ENCODE measurements around a stretch of chr13.

- PRO-cap, result no peak
Observed at GRCh38 chr13:34335612-34336123, 517.7 kb downstream of the RFC3 start.

DNA sequence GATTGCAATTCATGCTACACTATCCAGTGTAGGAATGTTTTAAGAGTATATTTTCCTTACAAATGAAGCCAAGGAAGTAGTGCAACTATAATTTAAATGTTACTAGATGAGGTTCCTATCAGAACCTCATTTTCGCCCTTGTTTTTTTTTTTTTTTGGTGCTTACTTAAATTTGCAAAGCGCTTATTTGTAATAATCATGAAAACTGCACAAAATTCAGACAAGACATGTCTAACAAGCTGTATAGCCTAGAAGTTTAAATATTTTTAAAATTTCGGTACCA lies 182.0 kb downstream of the NBEA start:
- PRO-cap, result no peak

- PRO-cap, result no peak
Observed at GRCh38 chr13:35857649-35858355, 273.4 kb downstream of the DCLK1 start.

- PRO-cap, result no peak
Observed at GRCh38 chr13:35988541-35989171, 142.5 kb downstream of the DCLK1 start.

DNA sequence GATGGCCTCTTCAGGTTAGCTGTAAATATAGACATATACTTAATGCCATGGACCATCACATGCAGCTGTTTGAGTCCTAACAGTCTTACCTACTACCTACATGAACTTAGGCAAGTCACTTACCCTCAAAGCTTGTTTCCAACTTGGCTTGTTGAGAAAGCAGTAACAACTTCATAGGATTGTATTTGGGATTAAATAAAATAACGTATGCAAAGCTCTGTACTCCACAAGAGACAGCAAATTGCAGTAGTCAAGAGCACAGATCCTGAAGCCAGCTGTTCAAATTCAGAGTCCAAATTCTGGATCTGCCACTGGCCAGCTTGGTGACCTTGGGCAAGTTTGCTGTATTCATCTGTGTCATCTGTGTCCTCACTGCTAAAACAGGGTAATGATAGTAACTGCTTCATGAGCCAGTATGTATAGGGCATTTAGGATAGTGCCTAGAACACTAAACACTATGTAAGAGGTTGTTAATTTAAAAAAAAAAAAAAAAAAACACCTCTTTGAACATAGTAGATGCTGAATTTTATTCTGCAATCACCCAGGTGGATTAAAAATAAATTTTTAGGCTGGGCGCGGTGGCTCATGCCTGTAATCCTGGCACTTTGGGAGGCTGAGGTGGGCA lies 13.4 kb upstream of the SPART start:
- PRO-cap, result no peak

- PRO-cap, result no peak
Observed at GRCh38 chr13:36761795-36762607, 57.0 kb upstream of the RFXAP start.

DNA sequence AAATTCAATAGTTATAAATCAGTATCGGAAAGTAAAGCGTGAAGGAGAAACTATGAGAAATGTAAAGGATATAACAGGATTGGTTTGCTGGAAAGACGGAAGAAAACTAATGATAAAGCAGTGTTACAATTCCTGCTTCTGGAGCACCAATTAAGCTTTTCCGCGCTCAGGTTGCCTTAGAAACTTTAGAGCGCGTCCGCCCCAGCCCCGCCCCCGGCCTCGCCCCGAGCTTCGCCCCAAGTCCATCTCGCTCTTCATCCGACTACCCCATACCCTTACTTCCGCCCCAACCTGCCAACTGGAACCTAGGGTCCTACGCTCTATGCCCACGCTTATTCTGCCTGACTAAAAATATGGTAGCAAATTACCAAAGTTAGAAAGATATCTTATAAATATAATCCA lies 374 bp upstream of the UFM1 start:
- PRO-cap, result unidirectional peak, minus-strand start at position 150 of the sequence; bidirectional peak, plus-strand start outside the sequence, minus-strand start at position 269 of the sequence

- PRO-cap, result no peak
Observed at GRCh38 chr13:38814447-38814646, 127.5 kb downstream of the FREM2 start.

DNA sequence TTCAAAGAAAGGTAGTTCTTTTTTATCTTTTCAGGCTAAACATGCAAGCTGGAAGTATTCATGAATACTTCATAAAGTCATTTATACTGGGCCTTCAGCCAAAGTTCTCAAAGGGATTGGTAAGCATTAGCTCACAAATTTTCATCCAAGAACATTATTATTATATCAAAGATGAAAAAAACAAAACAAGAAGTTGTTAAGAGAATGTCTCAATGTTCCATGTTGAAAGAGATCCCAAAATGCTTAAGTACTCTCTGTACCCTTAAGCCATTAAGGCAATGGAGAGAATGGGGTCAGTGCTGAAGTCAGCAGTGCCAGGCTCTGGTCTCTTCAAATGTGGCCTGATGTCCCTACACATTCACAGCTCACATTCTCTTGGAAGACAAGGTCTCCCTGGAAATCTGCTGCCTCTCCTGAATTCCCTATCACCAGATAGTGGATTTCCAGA lies 171.9 kb downstream of the NHLRC3 start:
- PRO-cap, result no peak

- PRO-cap, result no peak
Observed at GRCh38 chr13:39448871-39449416, 154.0 kb downstream of the LHFPL6 start.

GRCh38 chr13:39900231-39900865 lies 244.9 kb downstream of the COG6 start:
- PRO-cap, result no peak

DNA sequence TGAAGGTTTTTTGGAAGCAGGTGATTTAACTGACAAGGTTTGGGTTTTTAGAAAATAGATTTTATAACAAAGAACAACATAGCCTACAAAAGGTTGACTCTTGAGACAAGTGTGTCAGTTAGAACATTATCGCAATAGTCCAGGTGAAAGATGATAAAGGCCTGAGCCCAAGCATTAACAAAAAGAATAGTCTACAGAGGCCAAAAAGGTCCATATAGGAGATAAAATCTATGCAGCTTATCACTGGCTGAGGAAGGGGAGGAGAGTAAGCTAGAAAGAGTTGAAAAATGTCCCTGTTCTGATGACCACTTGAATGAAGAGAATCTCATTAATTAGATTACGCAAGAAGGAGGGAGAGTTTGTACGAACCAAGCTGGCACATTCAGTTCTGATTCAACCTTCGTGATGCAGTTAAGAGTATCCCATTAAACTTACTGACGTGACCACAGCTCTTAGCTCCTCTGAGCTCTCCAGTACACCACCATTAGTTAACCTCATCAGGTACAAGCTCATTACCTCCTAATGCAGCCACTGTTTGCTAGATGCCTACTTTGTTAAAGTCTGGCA lies 458.1 kb downstream of the COG6 start:
- PRO-cap, result no peak

DNA sequence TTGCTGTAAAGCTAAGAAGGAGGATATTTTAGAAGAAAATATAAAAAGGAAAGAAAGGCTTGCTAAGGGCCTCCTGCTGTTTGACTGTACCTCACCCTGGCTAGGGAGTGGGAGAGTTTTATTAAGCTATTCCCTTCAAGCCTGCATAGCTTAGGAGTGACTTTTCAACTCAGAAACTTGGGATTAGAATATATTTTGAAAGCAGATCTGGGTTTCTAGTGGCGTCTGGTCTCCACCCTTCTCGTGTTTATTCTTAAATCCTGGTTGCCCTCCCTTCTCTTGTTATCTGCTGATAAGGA lies 460.0 kb downstream of the COG6 start:
- PRO-cap, result no peak

GRCh38 chr13:40115834-40116589 lies 460.6 kb downstream of the COG6 start:
- PRO-cap, result bidirectional peak, plus-strand start at chr13:40116303, minus-strand start at chr13:40116107

DNA sequence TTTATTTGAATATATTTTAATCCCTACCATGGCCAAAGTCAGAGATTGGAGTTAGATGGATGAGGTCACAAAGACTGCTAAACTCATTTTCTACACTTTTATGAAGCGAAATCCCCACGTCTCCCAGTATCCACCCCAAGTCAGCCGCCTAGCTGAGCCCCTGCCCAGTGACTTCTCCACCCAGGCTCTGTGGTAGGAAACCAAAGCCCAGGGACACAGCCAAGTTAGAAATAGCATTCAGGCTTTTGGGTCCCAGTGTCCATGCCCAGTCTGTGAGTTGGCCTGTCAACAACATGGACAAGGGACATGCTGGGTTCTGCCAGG lies 474.0 kb downstream of the FOXO1 start:
- PRO-cap, result no peak

GRCh38 chr13:40376471-40377499 lies 289.7 kb downstream of the FOXO1 start:
- PRO-cap, result no peak

DNA sequence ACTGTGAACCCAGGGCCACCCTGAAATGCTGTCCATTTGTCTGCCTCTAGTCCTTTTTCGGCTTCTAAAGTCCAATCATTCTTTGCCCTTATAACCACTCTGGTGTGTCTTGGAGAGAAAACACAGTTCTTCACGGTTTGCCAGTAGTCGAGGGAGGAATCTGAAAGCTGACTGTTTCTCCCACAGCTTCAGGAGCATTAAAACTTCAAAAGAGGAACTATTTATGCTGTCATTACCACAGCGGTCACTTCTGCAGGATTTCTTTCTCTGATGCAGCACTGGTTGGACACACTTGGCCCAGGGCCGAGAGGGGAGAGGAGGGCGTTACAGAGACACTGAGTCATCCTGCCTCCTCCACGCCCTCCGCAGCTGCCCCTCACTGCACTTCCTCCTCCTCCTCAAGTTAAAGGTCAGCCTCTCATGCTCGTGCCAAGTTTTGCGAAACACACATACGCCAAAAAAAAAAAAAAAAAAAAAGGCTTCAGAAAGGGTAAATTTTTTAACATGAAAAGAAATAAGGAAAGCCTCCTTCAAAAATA lies 264.1 kb downstream of the FOXO1 start:
- PRO-cap, result unidirectional peak, minus-strand start at position 199 of the sequence; unidirectional peak, minus-strand start at position 269 of the sequence

- PRO-cap, result no peak
Observed at GRCh38 chr13:40441144-40441734, 225.2 kb downstream of the FOXO1 start.

DNA sequence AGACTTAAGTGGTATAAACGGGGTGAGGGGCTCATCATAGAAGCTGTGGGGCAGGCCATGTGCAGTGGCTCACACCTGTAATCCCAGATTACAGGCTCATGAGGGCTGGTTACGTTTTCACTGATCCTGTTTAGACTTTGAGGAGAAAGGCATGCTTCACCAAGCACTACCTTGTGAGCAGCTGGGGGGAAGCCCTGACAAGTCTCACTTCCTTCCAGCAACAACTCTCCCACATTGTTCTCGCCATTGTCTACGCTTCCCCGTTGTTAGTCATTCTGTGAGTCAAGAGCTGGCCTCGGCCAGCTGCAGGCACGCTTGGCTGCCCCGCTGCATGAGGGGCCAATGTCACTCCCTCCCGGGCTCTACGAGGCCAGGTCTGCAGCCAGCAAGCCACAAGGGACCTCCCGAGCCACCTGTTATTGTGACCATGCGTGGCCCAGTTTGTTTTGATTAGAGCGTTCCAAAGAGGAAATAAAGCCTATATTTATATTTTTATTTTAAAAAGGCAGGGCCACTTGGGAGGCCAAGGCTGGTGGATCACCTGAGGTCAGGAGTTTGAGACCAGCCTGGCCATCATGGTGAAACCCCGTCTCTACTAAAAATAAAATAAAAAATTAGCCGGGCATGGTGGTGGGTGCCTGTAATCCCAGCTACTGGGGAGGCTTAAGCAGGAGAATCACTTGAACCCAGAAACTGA lies 220.9 kb downstream of the FOXO1 start:
- PRO-cap, result no peak

GRCh38 chr13:40610361-40610906 lies 56.0 kb downstream of the FOXO1 start:
- PRO-cap, result no peak